HEK293 (cell line): ENCODE measurements around the gene AK3.

- PRO-cap = no peak
- RRBS, 2 experiments = no CpG with 5 or more reads among the region's 3 CpGs
Measured at GRCh38 chr9:4503002-4503647, 12.9 kb downstream of the SLC1A1 start.

- PRO-cap = no peak
- RRBS, 2 experiments = no CpG with 5 or more reads among the region's 9 CpGs
Measured at GRCh38 chr9:4507154-4508071, 17.1 kb downstream of the SLC1A1 start.

DNA sequence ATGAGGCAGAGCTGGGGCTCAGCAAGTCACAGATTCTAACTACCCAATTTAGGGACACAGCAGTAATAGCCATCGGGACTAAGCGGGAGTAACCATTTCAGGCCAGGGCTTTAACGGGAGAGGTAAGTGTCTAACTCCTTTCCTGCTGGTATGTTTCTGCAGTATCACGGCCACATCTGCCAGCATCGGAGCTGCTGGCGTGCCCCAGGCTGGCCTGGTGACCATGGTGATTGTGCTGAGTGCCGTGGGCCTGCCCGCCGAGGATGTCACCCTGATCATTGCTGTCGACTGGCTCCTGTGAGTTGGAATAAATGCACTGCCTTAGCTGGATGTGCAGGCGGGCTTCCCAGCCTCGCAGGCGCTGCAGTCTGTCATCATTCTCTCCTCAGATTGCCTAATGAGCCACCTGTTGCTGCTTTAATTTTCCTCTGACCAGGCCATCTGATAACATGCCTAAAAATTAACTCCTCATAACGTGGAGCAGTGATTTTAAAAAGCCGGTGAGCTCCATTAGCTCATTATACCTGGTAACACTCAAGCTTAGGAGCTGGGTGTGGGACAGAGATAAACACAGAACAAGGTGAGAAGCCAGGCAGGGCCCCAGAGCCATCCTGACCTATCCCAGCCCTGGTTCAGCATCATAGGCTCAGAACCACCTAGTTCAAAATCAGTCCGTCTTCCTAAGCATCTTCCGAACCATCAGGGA lies 79.1 kb upstream of the PLPP6 start:
- PRO-cap = no peak
- RRBS, 2 experiments = no CpG with 5 or more reads among the region's 17 CpGs

GRCh38 chr9:4661360-4662073 lies 577 bp upstream of the PLPP6 start:
- PRO-cap = no peak
- RRBS, 2 experiments = no CpG with 5 or more reads among the region's 7 CpGs

GRCh38 chr9:4680218-4680693 lies 887 bp downstream of the CDC37L1 start:
- PRO-cap = no peak
- RRBS, 2 experiments = no CpG with 5 or more reads among the region's 12 CpGs

GRCh38 chr9:4680694-4681384 lies 1.5 kb downstream of the CDC37L1 start:
- PRO-cap = no peak
- RRBS, 2 experiments = no CpG with 5 or more reads among the region's 4 CpGs

DNA sequence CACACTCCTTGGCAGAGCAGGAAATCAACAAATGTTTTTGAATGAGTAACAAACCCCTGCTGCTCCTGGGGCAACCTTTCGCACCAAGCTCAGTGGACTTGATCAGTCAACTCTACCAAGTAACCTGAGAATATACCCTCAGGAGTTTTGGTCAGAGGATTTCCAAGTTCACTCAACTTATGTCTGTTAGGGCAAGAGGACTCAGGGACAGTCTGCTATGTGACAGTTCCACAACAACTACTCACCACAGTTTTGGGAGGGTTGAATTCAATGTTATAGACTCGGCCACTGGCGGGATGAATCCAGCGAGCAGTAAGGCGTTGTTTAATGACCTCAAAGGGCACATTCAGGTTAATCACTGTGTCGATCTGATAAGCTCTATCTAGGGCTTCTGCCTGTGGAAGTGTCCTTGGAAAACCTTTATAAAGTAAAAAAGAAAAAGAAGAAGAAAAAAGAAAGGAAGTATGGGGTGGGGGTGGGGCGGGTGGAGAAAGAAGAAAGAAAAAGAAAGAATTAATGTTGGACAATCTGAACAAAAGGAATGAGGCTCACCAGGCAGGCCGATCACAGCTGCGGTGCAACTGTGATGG lies 22.0 kb downstream of the AK3 start:
- PRO-cap = no peak
- RRBS, 2 experiments = no CpG with 5 or more reads among the region's 9 CpGs

DNA sequence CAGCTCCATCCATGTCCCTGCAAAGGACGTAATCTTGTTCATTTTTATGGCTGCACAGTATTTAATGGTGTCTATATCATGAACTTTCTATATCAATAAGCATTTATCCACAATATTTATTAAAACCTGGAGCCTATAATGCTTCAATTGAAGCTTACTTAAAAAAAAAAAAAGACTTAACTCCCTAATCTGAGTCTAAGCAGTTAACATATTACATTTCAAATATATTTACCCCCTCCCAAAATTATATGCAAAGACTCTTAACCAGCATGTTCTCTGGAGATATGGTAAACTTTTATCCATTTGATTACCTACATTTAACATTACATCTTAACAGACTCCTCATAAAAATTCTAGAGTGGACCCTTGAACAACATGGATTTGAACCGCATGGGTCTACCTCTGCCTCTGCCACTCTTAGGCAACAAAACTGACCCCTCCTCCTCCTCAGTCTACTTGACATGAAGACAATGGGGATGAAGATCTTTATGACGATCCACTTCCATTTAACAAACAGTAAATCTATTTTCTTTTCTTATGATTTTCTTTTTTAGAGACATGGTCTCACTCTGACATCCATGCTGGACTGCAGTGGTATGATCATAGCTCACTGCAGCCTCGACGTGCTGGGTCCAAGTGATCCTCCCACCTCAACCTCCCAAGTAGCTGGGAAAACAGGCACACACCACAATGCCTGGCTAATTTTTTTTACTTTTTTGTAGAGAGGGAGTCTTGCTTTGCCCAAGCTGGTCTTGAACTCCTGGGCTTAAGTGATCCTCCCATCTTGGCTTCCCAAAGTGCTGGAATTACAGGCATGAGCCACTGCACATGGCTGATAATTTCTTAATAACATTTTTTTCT lies 9.4 kb downstream of the AK3 start:
- PRO-cap = no peak
- RRBS, 2 experiments = no CpG with 5 or more reads among the region's 5 CpGs

DNA sequence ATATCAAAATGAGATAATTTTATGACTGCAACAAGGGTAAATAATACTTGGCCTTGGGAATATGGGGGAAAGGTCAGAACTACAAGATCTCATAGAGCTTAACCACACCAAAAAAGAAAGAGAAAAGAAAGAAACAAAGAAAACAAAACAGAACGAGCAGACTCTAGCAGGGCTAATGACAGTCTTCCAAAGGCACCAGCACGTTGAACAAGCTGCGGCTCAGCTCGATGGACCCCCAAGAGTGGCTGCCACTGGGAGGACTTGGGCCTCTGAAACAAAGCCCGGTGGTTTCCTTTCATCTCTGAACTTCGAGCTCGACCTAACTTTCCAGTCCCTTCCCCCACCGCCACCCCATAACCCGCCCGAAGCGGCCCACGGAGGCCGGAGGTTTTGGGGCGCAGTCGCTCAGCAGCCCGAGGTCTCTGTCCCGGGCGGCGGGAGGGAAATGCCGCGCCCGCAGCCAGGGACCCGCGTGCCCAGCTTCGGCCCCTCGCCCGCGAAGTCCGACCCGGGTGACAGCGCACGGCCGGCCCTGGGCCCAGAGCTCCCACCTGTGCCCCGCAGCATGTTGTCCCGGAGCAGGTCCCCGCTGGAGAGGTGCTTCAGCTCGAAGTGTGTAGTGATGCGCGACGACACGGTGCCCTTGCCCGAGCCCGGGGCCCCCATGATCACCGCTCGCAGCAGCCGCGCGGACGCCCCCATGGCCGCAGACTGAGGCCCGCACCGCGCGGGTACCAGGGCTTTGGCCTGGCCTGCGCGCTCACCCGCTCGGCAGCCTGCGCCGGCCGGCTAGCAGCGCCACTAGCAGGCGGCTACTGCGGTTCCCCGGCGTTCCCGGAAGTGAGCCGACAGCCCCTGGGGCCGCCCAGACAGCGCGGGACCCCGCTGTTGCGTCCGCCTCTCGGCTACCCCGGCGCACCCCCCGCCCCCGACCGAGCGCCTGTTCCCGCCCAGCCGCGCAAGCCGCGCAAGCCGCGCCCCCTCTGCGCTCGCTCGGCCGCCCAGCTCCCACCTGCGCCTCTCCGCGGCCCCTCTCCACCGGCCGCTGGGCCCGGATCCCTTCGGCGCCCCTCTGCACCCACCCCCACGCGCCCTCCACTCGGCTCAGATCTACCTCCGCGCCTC lies at the start of gene AK3:
TSS of gene AK3 (minus strand) at position 817 of the 1,125 bp plus-strand sequence.
- PRO-cap = bidirectional peak, plus-strand start at position 500 of the sequence, minus-strand start at position 243 of the sequence; bidirectional peak, plus-strand start at position 979 of the sequence, minus-strand start at position 842 of the sequence
- RRBS, 2 experiments = 1% methylated on average over 49 of the region's 105 CpGs

GRCh38 chr9:4741511-4742327 lies 717 bp upstream of the AK3 start:
- PRO-cap = no peak
- RRBS, 2 experiments = 2 to 5% methylated on average over 3 of the region's 40 CpGs

DNA sequence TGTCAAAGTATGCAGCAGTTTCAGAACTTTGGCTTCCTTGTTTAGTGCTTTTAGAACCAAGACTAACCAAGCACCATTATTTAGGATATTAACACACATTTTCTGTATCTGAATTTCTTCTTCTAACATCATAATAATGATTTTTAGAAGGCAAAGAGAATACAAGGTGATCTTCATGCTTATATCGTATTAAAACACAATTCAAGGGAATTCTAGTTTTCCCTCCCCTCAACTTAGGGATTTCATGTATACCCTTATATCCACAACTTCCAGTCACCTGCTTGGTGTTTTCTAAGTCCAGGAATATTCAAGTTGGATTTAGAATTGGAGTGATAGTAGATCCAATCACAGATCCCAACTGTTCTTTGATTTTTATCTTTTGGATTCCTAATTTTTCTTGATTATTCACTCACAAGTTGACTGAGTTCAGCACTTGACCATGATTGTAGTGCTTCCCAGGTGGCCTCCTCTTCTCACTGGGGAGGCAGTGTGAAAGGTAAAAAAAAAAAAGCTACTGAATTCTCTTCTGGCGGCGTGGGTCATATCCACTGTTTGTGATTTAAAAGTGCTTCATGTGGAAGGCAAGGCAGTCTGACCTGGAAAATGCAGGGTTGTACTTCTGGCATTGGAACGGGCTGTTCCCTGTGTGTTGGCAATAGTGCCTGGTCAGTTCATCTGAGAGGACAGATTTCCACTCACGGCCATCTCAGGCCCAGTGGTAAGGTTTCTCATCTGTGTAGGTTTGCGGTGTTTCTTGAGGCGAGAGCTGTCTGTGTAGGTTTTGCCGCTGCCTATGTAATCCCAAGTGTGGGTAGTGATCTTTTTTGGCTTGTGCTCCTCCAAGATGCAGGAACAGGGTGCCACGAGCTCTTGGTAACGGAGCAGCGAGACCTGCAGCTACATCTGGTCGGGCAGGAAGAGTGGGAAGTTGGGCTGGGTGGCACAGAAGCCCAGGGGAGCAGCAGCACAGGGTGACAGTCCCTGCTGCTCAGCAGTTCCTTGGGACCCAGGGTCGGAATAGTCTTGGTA lies 10.8 kb downstream of the RCL1 start:
- PRO-cap = no peak
- RRBS, 2 experiments = no CpG with 5 or more reads among the region's 13 CpGs

DNA sequence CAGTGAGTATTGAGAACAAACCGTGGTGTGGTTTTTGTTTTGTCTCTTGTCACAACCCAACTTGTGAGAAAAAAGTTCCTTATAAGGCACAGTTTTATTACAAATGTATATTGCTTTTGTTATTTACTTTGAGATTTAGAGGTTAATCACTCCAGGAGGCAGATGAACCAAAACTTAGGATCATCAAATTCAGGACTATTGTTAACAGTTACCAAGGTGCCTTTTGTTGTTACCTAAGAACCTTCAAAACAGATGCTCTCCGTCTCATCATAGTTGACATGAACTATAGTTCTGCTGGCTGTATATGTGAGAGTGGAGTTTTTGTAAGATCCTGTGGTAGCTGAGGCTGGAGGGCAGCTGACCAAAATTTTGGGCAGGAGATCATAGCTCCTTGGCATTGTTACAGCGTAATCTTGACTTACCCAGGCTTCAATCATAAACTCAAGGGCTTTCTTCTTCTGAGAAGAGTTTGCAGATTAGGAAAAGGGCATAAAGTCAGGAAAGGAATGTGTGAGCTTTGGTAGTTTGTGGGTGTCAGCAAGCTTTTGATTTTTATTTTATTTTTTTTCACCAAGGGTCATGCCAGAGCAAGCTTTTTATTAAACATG lies 34.4 kb downstream of the RCL1 start:
- PRO-cap = no peak
- RRBS, 2 experiments = no CpG with 5 or more reads among the region's 3 CpGs

DNA sequence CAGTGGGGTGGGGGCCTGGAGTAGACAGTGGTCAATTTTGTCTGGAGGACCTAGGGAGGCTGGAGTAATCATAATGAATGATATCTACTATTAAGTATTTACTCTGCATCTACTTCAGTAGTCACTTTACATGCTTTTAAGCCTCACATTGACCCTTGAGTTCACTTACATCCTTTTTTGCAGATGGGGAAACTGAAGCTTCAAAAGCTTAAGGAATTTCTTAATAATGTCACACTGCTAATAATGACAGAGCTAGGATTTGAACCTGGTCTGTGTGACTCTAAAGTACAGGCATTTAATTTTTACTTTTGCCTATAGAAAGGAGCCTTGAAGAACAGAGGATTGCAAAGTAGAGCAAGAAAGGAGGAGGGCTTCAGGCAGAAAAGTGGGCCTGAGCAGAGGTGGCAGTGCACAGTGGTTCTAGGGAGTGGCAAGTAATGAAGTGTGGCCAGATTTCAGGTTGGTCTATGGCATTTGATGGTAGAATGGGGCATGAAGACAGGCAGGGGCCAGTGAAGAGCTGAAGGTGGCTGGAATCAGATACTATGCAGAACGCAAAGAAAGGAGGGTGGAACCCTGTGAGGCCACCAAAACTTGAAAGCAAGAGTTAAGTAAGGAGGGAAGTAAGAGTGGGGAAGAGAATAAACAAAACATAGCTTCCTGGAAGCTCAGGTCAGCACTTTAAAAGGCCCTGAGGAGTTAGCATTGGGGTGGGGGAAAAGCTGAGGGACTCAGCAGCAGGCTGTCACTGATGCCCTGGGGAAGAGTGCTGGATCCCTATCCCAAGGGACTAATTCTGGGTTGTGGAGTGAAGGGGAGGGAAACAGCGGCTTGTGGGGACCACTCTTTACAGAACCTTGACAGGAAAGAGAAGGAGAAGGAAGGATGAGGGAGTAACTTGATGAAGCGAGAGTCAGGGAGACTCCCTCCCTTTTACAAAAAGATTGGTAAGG lies 42.2 kb downstream of the RCL1 start:
- PRO-cap = no peak
- RRBS, 2 experiments = no CpG with 5 or more reads among the region's 3 CpGs

GRCh38 chr9:4855658-4856407 lies 63.1 kb downstream of the RCL1 start:
- PRO-cap = no peak
- RRBS, 2 experiments = no CpG with 5 or more reads among the region's 3 CpGs

DNA sequence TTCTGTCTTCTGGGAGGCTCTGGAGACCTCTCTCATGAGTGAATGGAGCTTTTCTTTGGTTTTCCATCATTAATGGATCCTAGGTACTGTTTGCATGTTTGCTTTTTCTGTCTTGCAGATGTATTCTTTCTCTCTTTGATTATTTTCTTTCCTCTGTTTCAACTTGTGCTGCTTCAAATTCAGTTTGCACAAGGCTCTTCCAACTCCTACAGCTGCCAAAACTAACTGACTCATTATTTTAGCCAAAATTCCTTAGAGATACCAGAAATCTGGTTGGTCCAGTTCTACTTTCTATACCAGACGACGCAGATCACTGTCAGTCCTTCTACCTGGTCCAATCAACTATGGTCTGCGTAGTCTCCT lies 52.0 kb upstream of the JAK2 start:
- PRO-cap = no peak
- RRBS, 2 experiments = no CpG with 5 or more reads among the region's 3 CpGs

DNA sequence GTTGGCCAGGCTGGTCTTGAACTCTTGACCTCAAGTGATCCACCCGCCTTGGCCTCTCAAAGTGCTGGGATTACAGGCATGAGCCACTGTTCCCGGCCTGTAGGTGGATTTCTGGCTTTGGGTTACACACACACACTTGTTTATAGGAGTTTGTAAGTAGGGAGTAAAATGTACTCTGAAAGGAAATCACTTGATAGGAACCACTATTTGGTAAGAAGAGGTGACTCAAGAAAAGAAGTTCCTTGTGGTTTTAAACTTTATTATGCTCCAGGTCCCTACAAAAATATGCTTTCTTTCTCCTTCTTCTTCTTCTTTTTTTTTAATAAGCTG lies 42.8 kb upstream of the JAK2 start:
- PRO-cap = no peak
- RRBS, 2 experiments = no CpG with 5 or more reads among the region's 2 CpGs

GRCh38 chr9:5268990-5269462 lies 35.5 kb downstream of the RLN2 start:
- PRO-cap = no peak
- RRBS, 2 experiments = no CpG with 5 or more reads among the region's 5 CpGs

- PRO-cap = no peak
- RRBS, 2 experiments = no CpG with 5 or more reads among the region's 9 CpGs
Measured at GRCh38 chr9:5768891-5769311, 64.0 kb downstream of the ERMP1 start.

DNA sequence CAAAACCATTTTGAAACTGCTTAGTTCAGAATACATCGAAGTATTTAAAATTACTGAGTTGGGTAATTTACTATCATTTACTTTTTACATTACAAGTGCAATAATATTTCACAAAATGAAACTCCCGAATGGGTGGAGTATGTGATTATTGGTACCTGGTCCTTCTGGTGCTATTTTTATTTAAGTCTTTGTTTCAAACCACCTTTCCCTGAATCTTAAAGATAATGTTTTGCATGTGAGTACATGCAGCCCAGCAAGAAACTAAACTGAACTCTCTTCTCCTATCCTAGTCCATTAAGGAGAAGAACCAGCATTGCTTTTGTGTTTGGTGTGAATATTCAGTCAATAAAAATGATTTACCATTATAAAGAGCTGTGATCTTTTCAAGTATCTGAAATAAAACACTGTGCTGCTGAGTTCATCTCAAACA lies 57.2 kb downstream of the ERMP1 start:
- PRO-cap = no peak
- RRBS, 2 experiments = no CpG with 5 or more reads among the region's 2 CpGs

GRCh38 chr9:6007030-6007198 lies 1.4 kb downstream of the KIAA2026 start:
- PRO-cap = bidirectional peak, plus-strand start at chr9:6007173, minus-strand start at chr9:6006941
- RRBS, 2 experiments = 7% methylated on average over 4 of the region's 14 CpGs; no CpG with 5 or more reads in 1 of the 2 experiments